Mucosa of descending colon (tissue), 1 donor: Measurements from ENCODE around the genes ANKRD54, SOX10, BAIAP2L2 and TMEM184B.

DNA sequence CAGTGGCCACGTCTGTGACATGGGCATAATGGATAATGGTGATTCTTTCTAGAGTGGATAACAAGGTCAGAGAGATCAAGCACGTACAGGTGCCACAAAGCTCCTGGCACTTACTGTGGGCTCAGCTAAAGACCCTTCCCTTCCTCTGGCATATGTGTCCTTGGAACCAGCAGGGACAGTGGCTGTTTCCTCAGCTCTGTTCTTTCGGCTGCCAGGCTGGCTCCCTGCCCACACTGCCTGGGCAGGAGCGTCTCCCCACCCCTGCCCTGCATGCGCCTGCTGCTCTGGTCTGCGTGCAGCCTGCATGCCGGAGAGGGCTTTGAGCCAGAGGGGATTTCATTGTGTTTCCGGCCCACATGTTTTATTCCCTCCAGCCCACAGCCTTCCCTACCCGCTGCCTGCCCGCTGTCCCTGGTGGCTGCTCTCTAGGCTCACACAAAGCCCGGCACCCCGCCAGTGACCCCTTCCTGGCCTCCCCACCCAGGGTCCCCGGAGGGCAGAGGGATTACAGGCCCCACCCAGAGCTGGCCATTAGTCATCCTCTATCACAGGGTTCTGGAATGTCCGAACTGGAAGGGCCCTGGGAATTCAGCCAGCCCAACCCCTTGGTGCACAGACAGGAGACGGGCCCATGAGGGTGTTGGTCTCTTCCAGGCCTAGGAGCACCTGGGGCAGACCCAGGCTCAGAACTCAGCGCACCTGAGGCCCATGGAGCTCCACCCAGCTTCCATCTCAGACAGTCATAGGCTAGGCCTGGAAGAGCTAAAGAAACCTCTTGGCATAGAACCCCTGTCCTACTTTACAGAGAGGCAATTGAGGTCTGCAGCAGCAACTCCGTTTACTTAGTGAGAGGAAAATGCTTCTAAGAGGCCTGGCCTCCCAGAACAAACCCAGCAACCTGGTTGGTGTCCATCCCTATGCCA is 52.5 kb upstream of the H1-0 start:
- PRO-cap: unidirectional peak, minus-strand start at position 295 of the sequence; bidirectional peak, plus-strand start at position 615 of the sequence, minus-strand start at position 458 of the sequence; bidirectional peak, plus-strand start at position 804 of the sequence, minus-strand start at position 668 of the sequence

- PRO-cap: no peak
Measured at GRCh38 chr22:37791823-37792279, 13.2 kb upstream of the H1-0 start.

- PRO-cap: bidirectional peak, plus-strand start at chr22:37818850, minus-strand start at chr22:37818853
Measured at GRCh38 chr22:37818383-37819313, 4.5 kb upstream of the GALR3 start.

- PRO-cap: unidirectional peak, plus-strand start at chr22:37843921; unidirectional peak, plus-strand start at chr22:37844027; unidirectional peak, minus-strand start at chr22:37844118; bidirectional peak, plus-strand start at chr22:37844574, minus-strand start at chr22:37844360
Measured at GRCh38 chr22:37843525-37844547, at the start of gene ANKRD54. TSS of gene ANKRD54 (minus strand) at chr22:37844334.

- PRO-cap: no peak
Measured at GRCh38 chr22:37913135-37913677, 7.1 kb downstream of the MICALL1 start.

DNA sequence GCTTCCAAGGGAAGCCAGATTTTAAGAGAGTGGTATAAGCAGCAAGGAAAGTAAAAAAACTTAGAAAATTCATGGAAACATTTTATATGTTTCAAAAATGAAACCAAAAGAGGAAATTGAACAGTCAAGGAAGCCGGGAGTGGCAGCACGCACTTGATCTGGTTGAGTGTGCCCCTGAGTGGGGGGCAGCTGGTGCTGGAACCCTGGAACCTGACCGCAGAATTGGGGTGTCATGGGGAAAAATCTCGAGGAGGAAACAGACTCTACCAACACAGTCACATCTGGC is 14.0 kb downstream of the MICALL1 start:
- PRO-cap: no peak

DNA sequence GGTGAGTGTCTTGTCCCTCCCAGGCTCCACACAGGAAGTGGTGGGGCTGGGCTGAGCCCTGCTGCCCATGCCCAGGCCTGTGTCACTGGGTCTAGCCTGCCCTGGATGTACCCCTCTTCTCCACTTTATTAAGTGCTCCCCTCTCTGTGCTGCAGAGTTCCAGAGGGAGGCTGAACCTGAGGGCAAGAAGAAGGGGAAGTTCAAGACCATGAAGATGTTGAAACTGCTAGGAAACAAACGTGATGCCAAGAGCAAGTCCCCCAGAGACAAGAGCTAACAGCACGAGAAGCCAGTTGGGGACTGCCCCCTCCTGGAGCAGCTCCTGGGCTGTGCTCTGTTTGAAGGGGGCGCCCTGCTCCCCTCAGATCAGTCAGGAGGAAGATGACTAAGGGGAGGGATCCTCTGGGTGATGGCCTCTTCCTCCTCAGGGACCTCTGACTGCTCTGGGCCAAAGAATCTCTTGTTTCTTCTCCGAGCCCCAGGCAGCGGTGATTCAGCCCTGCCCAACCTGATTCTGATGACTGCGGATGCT is 12.8 kb downstream of the C22orf23 start:
- PRO-cap: no peak

DNA sequence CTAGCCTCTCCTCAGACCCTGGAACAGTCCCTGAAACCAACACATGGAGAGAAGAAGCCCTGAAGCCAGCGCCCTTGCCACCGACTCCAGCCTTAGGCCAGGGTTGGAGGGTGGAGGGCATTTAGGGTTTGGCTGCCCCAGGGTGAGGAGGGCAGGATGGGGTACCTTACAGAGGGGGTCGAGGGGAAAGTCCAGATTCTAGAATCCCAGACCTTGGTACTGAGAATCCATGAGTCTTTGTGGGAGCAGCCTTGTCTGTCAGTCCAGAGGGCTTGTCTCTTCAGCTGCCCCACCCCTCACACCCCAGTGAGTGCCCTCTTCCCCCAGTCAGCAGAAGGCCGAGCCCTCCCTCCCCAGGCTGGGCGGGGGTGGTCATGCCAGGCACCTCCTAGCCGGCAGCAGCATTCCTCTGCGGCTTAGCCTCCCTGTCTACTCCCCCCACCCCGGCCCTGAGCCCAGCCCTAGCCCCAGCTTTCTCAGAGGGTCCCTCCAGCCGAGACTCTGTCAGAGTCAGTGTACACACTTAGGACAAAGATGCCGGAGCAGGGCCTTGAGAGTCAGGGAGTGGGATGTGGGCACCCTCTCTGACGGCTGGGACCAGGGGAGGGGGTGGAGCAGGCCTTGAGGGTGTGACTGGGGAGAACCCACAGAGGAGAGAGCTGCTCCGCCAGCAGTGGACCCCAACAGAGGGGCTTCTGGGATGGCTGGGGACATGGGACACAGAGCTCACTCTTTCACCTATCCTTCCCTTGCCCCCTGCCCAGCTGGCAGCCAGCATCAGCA is 4.6 kb downstream of the SOX10 start:
- PRO-cap: no peak

- PRO-cap: bidirectional peak, plus-strand start at chr22:37984760, minus-strand start at chr22:37984543
Measured at GRCh38 chr22:37984104-37985151, at the start of gene SOX10. TSS of gene SOX10 (minus strand) at chr22:37984555.

DNA sequence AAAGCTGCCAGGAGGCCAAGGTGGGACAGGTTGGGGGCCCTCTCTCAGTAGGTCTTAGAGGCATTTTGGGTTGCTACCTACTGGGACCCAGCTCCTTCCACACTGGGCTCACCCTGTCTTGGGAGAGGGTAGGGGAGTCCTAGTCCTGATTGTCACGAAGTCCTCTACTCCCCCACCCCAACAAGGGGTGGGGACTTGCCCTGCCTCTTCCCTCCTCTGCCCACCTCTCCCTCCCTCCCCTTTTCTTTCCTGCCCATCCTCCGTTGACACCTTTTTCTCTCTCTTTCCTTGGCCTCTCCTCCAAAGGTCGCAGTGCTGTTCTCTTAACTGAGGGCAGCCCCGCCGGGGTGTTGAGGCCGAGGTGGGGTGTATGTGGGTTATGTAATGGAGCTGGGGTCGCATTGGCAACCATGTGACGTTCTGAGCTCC is 862 bp upstream of the SOX10 start:
- PRO-cap: no peak

- PRO-cap: bidirectional peak, plus-strand start at chr22:38000136, minus-strand start at chr22:38000024
Measured at GRCh38 chr22:37999714-38000429, 15.5 kb upstream of the SOX10 start.

DNA sequence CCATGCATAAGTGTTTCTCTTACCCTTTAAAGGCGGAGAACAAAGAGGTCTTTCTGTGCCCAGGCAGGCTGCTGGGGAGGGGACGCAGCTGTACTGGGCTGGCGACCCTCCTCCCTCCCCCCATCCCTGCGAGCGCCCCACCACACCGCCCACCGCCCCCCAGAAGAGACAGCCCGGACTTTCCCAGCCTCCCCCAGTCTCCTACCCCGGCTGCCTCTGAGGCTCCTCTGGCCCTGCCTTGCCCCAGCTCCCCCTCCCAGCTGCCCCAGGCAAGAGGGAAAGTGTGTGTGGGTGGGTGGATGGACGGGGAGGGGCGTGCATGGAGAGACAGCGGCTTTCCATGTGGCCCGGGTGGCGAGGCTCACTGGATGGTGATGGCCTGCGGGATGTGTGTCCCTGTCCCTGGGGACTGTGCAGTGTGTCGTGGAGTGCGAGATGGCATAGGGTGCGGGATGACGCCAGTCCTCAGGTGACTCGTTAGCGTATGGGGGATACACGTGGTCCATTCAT is 30.5 kb upstream of the PICK1 start:
- PRO-cap: no peak

DNA sequence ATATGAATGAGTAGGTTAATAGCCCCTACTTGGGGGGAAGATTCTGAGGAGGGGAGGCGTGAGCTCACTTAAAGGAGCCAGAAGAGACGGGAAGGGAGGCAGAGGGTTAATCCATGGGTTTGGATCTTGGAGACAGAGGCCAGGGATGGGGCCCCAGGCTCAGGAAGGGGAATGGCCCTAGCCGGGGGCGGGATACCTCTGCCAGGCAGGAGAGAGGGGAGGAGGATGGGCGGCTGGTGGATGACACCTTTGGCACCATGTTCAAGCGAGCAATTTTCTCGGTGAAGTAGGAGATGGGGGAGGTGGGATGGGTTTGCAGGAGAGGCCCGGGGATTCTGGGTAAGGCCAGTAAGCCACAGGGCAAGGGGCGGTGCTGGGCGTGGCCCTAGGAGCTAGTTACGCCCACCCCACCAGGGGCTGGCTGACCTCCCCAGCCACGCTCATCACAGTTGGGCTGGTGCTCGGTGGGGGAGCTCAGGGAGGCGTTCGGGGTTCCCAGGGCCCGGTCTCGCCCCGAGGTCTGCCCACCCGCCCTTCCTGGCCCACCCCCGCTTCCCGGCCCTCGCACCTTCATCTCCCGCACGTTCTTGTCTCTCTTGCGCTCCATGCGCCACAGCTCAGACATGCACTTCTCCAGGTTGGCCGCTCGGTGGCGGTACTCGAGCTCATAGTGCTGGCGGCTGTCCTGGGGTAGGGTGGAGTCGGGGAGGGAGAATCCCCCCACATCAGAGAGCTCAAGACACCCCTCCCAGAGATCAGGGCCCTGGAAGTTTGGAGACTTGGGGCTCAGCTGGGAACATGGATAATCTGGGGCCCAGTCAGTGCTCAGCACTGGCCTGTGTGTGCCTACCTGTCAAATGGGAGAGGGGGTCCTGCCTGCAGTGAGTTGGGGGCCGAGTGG is 12.7 kb downstream of the BAIAP2L2 start:
- PRO-cap: no peak

- PRO-cap: bidirectional peak, plus-strand start at chr22:38110737, minus-strand start at chr22:38110621
Measured at GRCh38 chr22:38110480-38110906, at the start of gene BAIAP2L2. TSS of gene BAIAP2L2 (minus strand) at chr22:38110684.

- PRO-cap: no peak
Measured at GRCh38 chr22:38163540-38164378, 17.9 kb downstream of the PLA2G6 start.

DNA sequence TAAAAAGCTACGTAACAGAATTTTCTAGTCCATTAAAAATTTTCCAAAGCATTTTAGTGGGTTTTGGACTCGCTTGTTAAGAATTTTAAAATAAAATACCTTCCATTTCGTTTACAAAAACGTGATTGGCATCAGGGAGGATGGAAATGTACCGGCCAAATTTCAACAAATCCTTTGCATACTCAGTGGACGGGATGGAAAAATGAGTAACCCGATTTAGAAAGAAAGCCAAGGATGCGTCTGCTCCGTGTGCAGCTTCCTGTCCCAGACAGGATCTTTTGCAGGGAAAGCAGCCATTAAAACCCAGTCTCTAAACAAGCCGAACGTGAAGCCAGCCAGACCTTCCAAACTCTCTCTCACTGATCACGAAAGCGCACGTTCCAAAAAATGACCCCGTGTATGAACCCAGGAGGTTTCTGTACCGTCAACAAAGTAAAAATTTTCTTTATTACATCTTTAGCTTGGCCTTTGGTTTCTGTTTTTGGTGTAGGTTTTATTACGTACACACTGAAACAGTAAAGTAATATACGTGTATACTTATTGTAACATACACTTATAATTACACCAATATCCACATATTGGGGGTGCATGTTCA is 15.5 kb downstream of the TMEM184B start:
- PRO-cap: no peak

DNA sequence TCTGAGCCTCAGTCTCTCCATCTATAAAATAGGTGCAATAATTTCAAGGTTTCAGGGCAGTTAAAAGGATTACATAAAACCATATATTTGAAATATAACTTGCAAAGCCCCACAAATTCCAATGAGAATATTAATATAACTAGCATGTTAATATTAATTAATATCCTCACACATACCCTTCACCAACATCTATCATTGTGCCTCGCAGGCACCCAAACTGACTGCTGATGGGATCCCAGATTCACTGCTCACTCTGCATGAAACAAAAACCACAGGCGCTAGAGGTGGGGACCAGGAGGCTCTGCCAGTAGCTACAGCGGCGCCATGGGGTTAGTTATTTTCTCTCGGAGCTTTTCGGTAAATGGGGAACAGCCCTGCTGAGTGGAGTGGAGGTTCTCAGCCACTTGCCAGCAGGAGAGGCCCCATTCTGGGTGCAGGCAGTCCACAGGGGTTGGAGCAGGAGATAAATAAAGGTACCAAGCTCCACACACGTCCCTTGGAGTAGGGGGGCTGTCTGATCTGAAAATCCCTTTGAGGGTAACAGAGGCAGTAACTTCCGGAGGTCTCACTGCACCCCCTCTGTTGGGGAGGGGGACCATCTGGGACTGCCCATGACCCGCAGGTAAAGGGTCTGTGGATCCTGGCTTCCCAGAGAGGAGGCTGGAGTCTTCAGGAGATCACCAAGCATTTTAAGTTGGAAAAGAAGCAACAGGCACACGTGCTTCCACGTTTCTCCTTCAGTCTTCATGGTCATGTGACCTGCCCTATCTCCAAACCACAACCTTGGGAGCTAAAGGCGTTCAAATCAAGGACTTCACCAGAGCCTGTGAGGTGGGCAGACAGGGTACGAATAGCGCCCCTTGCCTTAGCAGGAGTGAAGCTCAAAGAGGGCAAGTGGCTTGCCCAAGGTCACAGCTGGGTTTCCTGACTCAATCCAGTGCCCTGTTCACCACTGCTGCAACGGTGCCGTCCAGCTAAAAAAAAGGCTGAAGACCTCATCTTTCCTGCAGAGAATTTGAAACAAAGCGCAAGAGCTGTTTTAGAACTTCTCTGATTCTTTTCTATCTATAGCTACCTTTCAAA is 6.9 kb downstream of the TMEM184B start:
- PRO-cap: no peak

DNA sequence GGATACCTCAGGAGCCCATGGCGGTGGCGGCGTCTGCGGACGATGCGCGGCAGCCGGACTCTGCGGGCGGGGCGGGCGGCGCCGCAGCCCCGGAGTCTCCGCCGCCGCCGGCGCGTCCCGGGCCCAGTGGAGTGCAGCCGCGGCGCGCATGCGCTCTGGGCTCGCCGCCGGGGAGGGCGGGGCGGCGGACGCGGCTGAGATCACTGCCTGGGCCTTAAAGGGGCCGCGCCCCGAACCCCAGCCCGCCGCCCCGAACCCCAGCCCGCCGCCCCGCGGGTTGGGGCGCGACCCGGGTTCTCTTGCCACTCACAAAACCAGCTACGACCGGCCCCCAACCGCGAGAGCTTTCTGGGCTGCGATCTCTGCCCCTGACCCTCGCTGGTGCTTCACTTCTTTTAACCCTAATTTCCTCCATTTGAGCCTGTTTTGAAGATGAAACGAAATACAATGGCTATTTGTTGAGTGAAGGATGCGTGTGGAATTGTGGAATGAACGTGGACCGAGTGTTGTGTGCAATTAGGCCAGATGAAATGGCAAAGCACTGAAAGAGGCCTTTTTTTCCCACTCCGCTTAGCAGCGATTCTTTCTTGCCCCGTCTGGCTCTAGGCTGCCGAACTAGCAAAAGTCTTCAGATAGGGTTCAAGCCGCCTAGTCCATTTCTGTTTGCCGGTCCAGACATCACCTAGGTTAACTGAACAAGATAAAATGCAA is at the start of gene TMEM184B:
TSS of gene TMEM184B (minus strand) at position 133 of the 711 bp plus-strand sequence.
- PRO-cap: bidirectional peak, plus-strand start at position 340 of the sequence, minus-strand start at position 128 of the sequence

GRCh38 chr22:38295552-38296104 is 21.6 kb downstream of the CSNK1E start:
- PRO-cap: no peak

DNA sequence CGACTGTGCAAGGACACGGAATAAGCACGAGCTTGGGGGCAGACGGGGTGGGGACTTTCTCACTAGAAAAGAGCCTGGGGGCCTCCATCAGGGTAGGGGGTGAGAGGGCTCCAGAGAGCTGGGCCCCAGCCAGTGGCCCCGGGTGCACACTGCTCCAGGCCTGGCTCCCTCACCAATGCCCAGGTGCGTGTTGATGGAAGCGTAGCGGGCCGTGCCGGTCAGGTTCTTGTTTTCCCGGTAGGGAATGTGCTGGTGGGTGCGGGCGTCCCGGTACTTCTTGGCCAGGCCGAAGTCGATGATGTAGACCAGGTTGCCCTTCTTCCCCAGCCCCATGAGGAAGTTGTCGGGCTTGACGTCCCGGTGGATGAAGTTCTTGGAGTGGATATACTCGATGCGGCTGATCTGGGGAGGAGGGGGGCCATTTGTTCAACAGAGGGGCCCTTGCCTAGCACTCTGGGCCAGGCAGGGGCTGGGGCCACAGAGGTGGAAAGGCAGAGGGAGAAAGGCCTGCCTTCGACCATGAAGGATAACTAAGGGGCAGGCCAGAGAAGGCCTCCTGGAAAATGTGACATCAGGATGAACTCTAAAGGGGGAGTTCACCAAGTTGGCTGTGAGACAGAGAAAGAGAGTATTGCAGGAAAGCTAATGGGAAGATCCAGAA is 16.6 kb downstream of the CSNK1E start:
- PRO-cap: no peak